ENCODE data around the gene SEPTIN12.

DNA sequence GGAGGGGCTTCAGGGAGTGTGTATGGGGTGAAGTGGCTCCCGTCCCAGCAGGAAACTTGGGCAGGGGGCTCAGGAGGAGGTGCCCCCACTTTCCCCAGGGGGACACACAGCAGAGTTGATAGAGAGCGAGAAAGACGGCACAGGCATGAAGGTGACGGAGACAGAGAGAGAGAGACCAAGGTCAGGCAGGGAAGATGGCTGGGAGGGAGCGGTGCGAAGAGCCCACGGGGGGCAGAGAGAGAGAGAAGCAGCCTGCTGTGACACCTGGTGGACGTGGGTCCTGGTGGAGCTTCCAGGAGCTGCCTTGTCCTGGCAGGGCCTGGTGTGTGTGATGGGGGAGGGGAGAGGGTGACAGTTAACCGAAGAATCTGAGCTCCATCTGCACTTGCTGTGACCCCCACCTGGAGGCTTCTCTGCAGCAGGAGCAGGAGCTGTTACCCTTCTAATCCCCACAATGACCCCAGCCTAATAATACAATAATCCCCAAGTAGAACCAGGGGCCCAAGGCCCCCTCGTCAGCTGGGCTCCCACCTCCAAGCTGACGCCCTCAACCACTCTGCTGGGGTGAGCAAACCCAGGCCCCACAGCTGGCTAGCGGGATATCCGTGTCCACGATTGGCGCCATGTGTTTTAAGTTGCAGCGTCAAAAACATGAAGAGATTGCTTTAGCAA, at the start of gene SEPTIN12:
Gene SEPTIN12 (minus strand): TSS at position 330 of the 672 bp plus-strand sequence.
- RRBS, result no CpG with 5 or more reads among the region's 16 CpGs

DNA sequence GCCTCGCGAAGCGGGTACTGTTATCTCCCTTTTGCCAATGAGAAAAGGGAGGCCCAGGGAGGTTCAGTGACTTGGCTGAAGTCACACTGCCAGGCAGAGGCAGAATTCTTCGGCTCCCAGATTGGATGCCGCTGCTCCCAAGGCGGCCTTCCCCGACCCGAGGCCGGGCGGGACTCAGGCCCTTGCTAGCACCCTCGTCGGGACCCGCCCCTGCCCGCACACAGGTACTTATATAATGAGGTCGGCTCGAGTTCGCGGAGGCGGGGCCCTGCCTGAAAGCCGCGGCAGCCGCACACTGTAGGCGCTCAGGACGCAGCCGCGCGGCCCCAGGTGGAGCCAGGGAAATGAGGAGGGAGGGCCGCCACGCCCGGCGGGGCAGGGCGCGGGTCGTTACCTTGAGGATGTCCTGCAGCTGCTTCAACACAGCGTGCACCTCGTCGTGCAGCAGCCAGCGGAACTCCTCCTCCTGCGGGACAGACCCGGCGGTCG, 401 bp downstream of the ROGDI start:
- RRBS, result 40% methylated on average over 3 of the region's 42 CpGs

DNA sequence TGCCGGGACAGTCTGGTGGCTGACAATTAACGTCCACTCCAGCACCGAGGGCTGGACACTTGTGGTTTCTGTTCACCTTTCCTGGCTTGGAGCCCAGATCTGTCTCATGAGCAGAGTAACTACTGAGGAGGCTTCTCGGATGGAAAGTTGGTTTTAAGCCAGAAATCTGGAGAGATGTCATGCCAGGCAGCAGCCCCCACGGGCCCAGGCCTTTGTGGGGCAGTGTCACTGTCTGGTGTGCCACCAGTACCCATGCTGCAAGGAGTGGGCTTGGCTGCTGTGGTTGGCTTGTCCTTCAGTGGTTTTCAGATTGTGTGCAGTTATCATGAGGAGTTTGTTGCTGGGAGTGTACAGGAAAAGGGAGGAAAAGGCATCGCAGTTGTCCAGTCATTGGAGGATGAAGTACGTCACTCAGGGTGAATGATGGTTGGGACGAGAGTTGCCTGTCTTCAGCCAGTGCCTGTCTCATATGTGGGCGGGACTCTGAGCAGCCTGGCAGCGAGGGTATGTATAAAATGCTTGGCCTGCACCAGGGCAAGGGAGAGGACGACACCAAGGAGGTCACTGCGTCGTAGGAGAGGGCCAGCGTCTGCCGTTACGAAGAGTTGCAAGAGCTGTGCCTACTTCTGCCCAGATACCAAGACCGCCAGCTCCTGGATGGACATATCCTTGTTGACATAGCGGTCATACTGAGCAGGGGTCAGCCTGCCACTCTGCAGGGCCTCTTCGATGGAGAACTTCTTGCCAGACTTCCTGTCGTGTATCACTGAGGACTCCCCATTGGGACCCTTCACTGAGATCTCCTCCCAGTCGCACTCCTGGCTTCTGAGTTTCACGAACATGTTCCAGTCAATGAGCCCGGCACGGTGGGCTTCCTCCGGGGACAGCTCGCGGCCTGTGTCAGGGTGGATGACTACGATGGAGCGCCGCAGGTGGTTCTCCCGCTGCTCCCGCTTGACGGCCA, 35.8 kb downstream of the UBN1 start:
- RRBS, result no CpG with 5 or more reads among the region's 33 CpGs

- RRBS, result 3% methylated on average over 7 of the region's 15 CpGs
Measured at GRCh38 chr16:4944511-4945225, 7.7 kb upstream of the PPL start.

DNA sequence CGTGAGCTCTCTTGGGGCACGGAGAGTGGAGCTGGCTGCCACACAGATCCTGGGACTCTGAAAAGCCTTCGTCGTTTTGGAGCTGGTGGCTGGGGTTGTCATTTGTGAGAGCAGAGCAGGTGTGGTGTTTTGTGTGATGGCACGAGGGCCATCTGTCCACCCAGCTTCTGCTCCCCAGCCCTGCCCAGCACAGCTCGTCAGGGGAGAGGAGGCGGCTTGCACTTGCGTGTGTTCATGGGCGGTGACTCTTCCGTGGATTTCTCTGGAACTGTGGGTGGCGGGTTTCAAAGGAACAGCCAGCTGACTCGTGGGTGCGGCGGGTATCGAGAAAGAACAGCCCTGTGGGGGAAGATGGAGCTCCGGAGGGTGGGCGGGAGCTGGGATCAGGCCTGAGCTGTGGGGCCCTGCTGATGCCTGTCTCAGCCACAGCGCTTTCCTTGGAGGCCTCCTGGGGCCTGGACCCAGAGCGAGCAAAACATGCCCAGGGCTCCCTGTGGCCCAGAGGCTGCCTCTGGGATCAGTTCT, 13.2 kb downstream of the NAGPA start:
- RRBS, result no CpG with 5 or more reads among the region's 19 CpGs

- RRBS, result no CpG with 5 or more reads among the region's 71 CpGs
Measured at GRCh38 chr16:5239521-5240141, 142.0 kb upstream of the EEF2KMT start.

DNA sequence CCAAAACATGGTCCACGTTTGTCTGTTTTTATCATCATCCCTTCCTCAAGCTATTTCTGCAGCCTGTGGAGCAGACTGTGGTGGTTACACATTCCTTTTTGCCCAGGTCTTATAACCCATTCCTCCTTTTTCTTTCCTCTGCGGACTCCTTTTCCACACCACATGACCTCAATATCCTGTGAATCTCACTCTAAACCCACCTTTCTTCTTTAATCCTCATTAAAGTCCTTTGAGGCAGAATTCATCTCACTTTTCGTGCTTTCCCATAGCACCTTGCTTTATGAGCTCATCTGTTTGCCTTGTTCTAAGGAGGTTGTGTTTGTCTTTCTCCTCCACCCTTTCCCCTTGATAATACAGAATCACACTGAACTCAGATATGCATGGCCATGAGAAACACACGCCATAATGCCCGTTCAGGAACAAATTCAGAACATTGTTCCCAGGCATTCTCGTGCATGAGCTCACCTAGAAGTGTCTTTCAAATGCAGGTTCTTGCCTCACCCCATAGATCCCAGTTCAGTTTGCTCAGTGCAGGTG, 71.3 kb downstream of the TMEM114 start:
- RRBS, result no CpG with 5 or more reads among the region's 6 CpGs

GRCh38 chr16:8567770-8568154, 22.5 kb downstream of the TMEM114 start:
- RRBS, result no CpG with 5 or more reads among the region's 11 CpGs

GRCh38 chr16:8582098-8582502, 8.2 kb downstream of the TMEM114 start:
- RRBS, result no CpG with 5 or more reads among the region's 5 CpGs

DNA sequence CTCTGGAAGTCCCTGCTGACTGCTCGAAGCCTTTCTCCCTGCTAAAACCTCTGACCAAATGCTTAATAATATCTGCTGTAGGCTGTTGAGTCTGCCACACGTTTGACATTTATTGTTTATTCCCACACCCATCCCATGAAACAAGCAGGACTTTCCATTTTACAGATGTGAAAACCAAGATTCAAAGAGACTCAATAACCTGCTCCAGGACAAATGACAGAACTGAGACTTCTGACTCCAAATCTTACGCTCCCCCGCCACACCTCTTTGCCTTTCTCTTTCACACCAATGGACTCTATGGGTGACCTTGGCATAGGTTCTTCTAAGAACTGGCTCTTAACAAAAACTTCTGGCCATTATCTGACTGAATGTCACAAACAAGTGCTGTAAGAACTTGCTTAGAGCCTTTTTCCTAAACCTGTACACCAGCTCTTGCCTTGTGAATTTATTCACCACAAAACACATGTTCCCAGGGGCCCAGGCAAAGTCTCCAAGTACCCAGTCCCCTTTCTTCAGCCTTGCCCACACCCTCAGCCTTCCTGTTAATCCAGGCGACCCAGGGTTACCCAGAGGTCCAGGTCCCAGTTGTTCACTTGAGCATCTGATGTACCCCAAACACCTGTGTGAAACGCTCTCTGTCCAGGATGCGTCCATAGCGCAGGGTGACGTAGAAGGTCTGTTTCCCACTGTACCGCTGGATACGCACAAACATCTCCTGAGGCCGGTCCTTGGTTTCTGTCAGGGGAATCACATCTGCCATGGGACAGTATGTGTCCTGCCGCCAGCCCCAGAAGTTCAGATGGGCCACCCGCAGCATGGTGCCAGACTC, 1.9 kb downstream of the TMEM186 start:
- RRBS, result no CpG with 5 or more reads among the region's 14 CpGs

DNA sequence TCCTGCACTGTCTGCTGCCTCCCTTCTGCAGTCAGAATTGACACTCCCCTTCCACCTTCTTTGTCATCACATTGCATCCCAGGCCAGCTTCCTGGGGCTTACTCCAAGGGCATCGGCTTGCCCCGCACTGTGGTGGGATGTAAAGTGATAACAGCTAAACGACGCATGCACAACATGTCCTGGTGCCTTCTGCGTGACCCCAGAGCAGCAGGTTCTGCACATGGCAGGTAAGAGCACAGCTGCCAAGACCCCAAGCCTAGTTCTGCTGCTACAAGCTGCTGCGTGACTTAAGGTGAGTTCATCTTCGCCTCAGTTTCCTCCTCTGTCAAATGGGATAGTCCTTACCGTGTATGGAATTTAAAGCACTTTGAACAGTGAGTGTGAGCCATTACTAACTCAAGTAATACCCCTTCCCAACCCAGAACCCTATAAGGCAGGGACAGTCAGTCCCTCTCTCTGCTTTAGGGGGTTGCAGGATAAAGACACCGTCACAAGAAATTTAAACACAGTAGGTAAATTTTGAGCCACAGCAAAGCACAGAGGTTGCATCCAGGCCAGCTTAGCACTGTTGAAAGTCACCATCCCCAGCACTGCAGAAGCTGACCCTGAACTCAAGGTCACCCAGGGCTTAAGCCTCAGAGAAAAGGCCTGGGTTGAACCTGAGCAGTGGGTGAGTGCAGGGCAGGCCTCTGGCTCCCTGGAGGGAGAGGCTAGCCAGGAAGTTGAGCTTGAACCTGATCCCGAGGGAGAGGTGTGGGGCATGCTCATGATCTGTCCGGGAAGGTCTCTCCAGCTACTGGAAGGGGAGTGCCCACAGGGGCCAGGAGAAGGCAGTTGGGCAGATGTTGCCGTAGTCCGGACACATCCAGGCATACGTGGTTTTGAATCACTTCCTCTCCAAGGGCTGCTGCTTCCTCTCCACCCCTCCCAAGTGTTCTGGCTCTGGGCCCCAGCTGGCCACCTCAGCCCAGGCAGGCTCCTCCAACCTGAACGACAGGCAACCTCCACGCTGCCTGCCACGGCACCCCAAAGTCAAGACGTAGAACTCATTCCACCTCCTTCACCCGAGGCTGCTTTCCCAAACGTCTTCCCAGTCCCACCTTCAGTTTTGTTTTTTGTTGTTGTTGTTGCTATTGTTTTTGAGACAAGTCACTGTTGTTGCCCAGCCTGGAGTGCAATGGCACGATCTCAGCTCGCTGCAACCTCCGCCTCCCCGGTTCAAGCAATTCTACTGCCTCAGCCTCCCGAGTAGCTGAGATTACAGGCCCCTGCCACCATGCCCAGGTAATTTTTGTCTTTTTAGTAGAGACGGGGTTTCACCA, 18.6 kb downstream of the CARHSP1 start:
- RRBS, result 2% methylated on average over 3 of the region's 26 CpGs

DNA sequence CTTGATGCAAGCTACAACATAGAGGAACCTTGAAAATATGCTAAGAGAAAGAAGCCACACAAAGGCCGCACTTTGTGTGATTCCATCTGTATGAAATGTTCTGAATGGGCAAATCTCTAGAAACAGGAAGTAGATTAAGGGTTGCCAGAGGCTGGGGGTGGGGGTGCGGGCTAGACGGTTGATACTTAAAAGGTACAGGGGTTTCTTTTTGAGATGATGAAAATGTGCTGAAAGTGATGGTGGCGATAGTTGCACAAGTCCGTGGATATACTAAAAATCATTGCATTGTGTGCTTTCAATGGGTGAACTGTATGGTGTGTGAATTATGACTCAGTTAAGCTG, 2.2 kb upstream of the CARHSP1 start:
- RRBS, result no CpG with 5 or more reads among the region's 5 CpGs

DNA sequence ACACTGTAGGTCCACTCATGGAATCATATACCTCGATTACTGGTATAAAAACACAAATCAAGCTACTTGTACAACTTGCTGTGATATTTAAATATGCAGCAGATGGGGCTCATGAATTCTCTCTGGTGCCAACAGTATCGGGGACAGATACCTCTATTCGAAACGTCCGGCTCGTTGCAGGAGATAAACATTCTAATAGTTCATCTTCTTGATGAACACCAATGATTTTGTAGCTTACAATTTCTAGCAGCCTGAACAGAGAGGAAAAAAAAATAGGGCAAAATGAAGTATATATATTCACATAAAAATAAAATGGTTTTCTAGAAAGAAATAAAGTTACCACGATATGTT, 13.3 kb downstream of the LITAFD start:
- RRBS, result no CpG with 5 or more reads among the region's 7 CpGs

GRCh38 chr16:8903076-8903659, 21.0 kb downstream of the LITAFD start:
- RRBS, result no CpG with 5 or more reads among the region's 15 CpGs

DNA sequence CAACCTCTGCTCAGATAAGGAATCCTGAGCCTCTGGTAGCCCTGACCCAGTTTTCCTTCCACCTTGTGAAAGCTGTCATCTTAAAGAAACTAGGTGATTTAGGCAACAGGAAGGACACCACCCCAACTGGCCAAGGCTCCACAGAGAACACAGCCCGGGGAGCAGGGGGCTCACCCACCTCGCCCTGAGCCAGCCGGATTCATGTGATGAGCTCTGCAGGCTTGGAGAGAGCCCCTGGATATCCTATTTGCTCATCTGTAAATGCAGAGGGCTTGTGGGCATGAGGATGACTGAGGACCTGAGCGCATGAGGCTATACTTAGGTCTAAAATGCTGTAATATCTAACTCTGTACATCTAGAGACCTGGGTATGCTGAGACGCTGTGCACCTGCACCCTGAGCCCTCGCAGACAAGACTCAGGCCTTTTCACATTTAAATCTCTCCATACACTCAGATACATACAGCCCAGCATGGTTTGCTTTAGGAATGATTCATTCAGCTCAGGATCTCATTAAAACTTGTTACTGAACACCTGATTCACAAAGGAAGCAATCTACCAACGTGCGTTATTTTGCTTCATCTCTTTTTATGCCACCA, 12.3 kb downstream of the USP7 start:
- RRBS, result 58% methylated on average over 3 of the region's 8 CpGs

DNA sequence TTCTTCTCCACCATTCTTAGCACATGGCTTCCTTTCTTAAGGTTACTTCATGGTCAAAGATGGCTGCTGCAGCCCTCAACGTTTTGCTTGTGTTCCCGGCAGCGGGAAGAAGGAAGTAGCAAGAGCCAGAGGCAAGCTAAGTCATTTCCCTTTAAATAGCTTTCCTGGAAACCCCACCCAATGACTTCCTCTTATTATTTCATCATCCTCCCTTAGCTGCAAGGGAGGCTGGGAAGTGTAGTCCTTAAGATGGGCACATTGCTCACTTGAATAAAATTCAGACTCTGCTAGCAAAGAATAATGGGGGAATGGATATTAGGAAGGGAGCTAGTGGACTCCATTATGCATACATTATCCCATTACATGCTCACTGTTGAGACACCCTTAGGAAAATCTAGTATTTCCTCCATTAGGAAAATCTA, 12.4 kb upstream of the HAPSTR1 start:
- RRBS, result no CpG with 5 or more reads among the region's 3 CpGs

DNA sequence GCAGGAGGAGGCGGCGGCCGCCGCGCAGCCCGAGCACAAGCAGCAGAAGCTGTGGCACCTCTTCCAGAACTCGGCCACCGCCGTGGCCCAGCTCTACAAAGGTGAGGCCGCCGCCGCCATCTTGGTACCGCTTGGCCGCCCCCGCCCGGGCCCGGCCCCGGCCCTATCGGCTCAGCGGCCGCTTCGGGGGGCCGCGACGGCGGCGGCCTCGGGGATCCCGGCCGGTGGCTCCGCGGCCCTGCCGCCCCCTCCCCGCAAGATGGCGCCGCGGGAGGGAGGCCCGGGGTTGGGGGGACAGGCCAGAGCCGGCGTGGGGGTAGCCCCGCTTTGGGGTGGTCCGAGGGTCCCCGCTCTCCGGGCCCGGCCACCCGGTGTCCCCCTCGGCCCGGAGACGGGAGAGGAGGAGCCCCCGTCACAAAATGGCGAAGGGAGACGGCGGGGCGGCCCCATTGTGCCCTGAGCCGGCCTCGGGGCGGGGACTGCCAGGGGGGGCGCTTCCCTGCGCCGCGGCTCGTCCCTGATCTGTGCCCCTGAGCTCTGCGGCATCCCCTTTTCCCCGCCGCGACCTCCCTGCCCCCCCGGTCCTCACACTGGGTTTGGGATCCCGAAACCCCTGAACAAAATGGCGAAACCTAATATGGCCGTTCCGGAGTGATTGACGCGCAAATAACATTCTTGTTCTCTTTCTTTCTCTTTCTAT, 876 bp downstream of the HAPSTR1 start:
- RRBS, result 3% methylated on average over 39 of the region's 73 CpGs

DNA sequence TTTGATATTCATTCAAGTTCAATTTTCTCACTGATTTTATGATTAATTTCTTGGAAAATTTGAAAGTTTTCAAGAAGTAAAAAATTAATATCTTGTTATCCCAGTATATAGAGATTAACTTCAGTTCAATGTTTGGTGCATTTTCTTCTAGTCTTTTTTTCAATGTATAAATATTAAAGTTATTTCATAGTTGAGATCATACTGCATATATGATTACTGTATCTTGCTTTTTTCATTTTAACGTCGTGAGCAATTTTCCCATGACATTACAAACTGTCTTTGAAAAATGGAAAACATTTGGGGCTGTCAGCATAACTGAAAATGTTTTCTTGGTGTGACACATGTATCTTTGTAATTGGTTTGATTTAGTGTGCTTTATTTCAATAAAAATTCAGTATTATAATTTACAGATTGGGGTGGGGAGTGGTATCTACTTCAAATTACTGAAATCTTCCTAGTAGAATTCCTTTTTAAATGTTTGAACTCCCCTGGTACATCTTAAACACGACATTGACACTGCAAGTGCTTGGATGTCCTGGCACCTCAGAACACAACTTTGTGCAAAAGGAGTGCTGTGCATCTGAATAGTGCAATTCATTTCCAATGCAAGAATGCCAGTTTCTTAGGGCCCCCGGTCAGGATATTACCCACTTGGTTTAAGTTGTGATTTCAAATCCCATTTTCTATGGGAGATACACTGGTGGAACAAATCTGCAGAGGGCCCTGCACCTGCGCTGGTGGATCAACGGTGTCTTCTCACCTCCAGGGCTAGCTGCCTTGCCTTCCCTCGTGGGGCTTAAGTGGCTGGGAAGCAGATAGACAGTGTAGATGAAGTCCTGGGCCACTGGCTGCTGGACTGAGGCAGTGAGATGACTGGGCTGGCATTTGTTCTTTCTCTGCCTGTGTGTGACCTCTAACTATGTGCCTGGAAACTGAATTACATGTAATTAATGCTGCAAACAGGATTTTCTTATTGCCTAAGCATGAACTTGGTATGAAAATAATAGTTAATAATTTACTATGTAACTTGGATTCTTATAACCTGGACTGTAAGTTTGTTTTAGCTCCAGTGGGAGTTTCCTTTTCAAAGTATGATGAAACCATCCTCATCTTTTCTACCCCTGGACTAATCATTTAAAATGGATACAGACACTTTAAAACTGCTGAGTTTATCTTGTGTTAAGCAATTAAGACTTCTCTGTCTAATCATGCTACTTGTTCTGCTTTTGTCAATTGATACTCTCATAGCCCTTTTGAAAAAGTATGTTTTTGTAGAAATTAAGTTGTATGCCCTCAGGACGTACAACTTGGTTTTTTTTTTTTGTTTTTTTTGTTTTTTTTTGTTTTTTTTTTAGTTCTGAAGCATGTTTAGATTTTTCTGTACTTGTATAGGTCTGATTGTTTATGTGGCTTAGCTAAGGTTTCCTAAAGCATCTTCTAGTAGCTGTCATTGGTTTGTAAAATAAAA, 20.8 kb downstream of the HAPSTR1 start:
- RRBS, result no CpG with 5 or more reads among the region's 8 CpGs

GRCh38 chr16:9726342-9726660, 455.9 kb downstream of the GRIN2A start:
- RRBS, result no CpG with 5 or more reads among the region's 5 CpGs

- RRBS, result no CpG with 5 or more reads among the region's 7 CpGs
Measured at GRCh38 chr16:10457220-10458149, 71.6 kb downstream of the ATF7IP2 start.

Data from iris pigment epithelial cell (primary cell).